Hair follicular keratinocyte (primary cell): ENCODE measurements around the gene C4orf54.

- RAMPAGE, long total RNA, result no peak
Observed at GRCh38 chr4:99087880-99088126, 785 bp downstream of the ADH5 start.

GRCh38 chr4:99123686-99124199 is 20.4 kb downstream of the ADH4 start:
- RAMPAGE, long total RNA, result no peak

GRCh38 chr4:99154610-99155123 is 10.6 kb upstream of the ADH4 start:
- RAMPAGE, long total RNA, result no peak

- RAMPAGE, long total RNA, result no peak
Observed at GRCh38 chr4:99155124-99155415, 11.0 kb upstream of the ADH4 start.

DNA sequence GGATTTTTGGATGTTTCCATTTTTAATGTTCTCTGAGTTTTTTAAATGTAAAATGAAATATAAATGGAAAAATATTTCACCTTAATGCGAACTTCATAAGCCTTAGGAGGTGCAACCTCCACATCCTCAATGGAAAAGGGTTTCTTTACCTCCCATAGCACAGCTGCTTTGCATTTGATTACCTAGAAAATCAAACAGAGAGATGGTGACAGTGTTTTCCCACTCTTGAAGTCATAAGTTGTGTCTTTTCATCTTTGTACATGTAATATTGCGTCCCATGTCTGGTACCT is 2.6 kb downstream of the ADH1B start:
- RAMPAGE, long total RNA, result no peak

- RAMPAGE, long total RNA, result no peak
Observed at GRCh38 chr4:99413251-99413583, 21.9 kb downstream of the ADH7 start.

- RAMPAGE, long total RNA, result no peak
Observed at GRCh38 chr4:99657680-99657962, at the start of gene C4orf54. Gene C4orf54, minus strand, starts transcription at chr4:99657828.

GRCh38 chr4:99670250-99670985 is 12.8 kb upstream of the C4orf54 start:
- RAMPAGE, long total RNA, result no peak

DNA sequence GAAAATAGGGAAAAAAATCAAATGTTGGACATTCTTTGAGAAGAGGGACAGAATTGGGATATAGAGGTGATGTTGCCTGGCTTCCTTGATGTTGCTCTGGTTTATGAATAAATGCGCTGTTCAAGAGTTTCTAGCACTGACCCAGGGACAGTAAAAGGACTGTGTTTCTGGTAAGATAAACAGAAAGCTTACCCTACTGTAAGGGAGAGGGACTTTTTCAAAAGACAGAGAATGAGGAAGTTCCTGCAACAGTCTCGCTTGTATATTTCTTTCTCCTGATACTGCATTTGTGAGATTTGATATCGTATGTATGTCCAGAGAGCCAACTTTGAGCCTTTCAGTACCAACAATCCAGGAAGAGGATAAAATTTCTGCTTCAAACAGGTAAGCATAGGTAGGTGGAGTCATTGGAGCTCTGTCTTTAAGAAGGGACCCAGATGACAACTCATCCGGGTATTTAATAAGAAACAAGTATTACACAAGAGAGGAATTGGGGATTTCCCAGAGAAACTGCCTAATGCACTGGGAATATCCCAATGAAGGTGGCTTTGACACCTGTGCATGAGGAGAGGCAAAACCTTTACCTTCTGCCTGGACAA is 719 bp downstream of the DAPP1 start:
- RAMPAGE, long total RNA, result no peak

DNA sequence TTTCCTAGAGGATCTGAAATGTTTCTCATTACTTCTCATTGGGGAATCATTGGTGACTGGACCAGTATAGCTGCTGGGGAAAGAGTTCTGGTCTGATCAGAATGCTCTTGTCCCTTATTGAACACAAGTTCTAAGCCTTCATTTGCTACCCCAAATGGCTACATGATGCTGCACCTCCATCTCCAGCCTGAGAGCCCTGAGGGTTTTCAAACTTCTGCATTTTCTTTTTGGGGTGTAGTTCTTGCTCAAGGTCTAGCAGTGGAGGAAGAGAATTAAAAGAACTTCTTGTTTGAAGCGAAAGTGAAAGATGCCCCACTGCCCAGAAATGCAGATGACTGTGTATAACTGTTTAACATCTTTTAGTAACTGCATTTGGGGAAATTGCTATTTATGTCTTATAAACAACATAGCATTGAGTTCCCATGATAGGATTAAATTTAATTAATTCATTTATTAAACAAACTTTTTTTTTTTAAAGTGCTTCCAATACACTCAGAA is 38.5 kb downstream of the LAMTOR3 start:
- RAMPAGE, long total RNA, result no peak

DNA sequence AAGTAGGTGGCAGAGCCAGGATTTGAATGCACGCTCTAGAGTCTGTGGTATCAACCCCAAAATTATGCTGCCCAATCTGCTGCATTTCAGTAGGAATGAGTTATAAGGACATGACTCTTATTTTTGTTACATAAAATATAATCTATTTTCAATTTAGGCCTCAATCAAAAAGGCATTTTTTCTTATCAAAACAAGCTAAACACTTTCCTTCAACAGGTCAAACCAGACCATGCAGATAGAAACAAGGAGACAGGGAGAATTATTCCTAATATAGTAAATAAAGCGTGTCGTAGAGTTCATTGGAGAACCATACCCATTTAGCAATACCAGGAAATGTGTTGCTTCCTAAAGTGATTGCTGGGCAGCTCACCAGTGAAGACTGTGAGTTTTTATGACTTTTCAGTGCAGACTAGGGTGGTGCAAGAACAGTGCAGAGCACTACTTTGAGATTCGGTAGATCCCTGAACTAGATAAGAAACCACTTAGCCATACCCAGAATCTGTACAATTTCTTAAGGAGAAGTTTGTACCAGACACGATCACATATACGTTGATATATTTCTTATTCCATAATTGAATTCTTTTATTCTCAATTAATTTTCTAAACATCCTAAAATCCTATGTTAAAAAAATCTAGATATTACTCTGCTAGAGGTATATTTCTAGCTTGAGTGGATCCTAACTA is 87.4 kb downstream of the EMCN start:
- RAMPAGE, long total RNA, result no peak

GRCh38 chr4:101143520-101144514 is 203.5 kb downstream of the PPP3CA start:
- RAMPAGE, long total RNA, result no peak

GRCh38 chr4:101276533-101276978 is 70.8 kb downstream of the PPP3CA start:
- RAMPAGE, long total RNA, result no peak

GRCh38 chr4:101290308-101290905 is 56.9 kb downstream of the PPP3CA start:
- RAMPAGE, long total RNA, result no peak

DNA sequence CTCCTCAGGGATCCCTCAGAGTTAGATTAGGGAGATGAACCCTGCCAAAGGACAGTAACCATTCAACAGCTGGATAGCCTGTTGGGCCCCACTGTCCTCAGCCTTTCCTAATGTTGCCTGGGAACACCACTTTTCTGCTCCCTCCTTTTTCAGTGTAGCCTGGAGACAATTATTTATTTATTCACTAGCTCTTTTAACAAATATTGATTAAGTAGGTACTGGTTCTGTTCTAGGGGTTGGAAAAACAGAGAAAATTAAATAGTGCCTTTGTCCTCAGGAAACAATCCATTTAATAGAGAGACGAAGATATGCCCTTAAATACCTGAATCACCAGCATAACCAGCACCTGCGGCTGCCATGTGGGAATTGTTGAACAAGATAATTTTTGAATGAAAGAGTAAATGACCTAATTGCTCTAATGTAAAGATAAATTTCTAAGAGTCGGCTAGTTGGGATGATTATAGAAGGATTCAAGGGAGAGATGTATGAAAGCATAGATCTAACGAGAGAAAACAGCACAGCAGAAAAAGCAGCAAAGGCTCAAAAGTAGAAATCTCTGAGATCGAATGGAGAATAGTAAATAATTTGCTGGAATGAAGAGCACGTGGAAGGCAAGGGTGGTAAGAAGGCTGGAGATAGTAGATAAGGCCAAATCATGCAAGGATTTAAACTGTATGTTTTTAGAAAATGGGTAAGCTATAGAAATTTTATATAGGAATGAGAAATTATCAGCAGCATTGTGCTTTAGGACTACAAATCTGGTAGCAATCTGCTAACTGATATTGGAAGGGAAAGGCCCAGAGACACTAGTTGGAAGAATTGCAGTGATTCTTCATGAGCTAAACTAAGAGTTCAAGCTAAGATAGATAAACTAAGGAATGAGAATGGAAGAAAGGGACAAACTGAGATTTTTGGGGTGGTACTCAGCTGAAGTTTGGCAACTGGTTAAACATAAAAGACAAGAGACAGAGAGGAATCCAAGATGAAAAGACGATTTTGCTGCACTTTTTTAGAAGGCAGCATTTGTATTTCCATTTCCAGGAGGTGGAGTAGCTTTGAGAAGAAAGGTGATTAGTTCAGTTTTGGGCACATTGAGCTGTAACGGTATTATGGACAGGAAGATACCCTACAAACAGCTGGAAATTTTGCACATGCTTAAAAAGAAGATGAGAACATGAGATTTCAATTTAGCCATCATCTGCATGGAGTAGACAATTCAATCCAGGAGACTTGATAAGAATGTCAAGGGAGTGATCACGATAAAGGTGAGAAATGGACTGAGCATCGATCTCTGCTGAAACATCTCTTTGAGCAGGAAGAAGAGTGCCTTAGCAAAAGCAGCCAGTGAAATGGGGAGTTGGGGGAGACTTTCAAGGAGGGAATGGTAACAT is 54.5 kb downstream of the NFKB1 start:
- RAMPAGE, long total RNA, result no peak

GRCh38 chr4:102556528-102557290 is 55.5 kb downstream of the NFKB1 start:
- RAMPAGE, long total RNA, result no peak

DNA sequence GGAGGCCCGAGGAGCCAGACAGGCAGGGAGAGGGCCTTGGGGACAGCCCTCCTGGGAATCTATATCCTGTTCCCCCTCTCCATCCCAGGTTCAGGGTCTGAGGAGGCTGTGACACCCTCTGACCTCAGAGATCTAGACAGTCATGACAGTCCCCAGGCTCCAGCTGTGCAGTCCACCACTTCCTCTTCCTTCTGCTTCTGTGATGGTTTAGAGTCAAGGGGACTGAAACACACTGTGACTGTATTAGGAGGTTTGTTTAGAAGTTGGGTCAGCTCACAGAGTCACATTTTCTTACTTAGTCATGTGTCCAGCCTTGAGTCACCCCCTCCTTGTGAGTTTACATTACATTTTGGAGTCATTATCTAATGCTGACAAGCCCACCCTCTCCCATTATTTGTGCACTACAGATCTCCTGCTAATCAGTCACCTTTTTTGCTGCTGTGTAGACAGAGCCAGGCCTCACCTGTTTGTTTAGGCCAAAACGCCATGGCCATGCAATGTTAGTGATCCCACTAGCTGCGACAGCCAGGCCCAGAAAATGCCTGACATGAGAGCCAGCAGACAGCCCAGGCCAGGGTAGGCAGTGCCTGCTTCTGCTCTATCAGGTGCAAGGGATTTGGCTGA is 26.0 kb downstream of the MANBA start:
- RAMPAGE, long total RNA, result no peak

- RAMPAGE, long total RNA, result no peak
Observed at GRCh38 chr4:102796087-102796757, 31.1 kb downstream of the UBE2D3 start.

DNA sequence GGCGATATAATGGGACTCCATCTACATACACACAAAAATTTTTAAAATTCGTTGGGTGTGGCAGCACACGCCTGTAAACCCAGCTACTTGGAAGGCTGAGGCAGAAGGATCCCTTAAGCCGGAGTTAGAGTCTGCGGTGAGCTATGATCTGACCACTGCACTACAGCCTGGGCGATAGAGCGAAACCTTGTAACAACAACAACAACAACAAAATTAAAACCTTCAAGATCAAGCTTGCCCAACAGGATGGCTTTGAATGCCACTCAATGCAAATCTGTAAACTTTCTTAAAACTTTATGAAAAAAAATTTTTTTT is 1.2 kb upstream of the CISD2 start:
- RAMPAGE, long total RNA, result no peak

GRCh38 chr4:102867987-102868566 is 715 bp upstream of the CISD2 start:
- RAMPAGE, long total RNA, result no peak